ENCODE results near the genes CDK16, CFP, SSX4, PORCN and PIM2.

- PRO-cap, 4 experiments: no peak in any of the 4 experiments
- RAMPAGE, long total RNA, 2 experiments: no peak in any of the 2 experiments
- RRBS: no CpG with 5 or more reads among the region's 5 CpGs
Measured at GRCh38 chrX:46588219-46588825, 14.8 kb downstream of the CHST7 start.

- PRO-cap, 4 experiments: no peak in any of the 4 experiments
- RAMPAGE, long total RNA, 2 experiments: no peak in any of the 2 experiments
- RRBS: 83% methylated on average over 4 of the region's 9 CpGs
Measured at GRCh38 chrX:46780524-46780950, 21.6 kb upstream of the SLC9A7 start.

- PRO-cap, 4 experiments: no peak in any of the 4 experiments
- RAMPAGE, long total RNA, 2 experiments: no peak in any of the 2 experiments
- RRBS: 92% methylated on average over 1 of the region's 8 CpGs
Measured at GRCh38 chrX:47080618-47081210, 2.5 kb downstream of the RGN start.

DNA sequence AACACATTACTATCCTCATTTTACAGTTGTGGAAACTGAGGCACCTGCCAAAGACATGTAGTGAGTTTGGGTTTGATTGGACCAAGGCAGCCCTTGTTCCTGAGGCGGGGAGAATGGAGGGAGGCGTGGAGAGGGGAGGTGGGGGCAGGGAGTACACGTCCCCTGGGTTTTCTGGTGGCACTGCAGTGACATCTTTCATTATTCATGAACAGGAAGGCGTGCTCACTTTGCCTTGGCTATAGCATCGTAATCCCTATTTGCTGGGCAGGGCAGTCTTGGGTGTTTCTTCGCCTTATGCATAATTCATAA lies 785 bp upstream of the UBA1 start:
- PRO-cap, 4 experiments: no peak in any of the 4 experiments
- RAMPAGE, long total RNA, 2 experiments: no peak in any of the 2 experiments
- RRBS: no CpG with 5 or more reads among the region's 6 CpGs

GRCh38 chrX:47212367-47212689 lies 6.2 kb upstream of the CDK16 start:
- PRO-cap, 4 experiments: no peak in any of the 4 experiments
- RAMPAGE, long total RNA, 2 experiments: no peak in any of the 2 experiments
- RRBS: no CpG with 5 or more reads among the region's 2 CpGs

DNA sequence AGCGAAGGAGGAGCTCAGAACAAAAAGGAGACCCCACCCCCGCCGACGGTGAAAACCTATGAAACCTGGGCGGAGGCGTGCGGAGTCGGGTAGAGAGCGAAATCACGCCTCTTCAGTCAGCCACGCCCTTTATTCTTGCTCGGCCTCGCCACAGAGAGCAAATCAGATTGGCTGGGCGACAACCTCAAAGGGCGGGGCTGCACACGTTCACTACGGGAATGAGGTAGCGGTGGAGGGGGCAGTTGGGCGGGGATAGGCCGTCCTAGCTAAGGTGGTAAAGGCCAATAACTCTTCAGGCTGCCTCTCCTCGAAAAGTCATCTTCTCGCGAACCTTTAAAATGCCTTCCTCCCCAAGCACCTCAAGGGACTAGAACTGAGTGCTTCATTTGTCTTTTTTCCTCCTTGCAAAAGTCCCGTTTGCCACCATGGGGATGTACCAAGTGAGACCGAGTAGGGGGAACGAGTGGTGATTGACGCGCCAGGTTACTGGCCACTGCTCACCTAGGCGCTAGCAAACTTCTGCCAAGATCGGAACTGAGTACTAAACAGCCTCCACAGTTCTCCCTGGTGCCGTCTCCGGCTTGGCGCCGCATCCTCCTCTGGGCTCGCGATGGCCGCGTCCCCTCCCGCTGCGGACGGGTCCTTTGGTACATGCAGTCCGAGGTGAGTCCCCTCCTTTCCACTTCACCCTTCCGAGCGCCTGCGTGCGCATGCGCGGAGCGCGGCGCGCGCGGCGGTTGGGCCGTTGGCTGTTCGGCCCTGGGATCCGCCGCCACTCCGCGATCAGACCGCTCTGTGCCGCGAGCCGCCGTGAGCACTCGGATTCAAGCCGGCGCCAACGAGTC lies at the start of gene CDK16:
Gene CDK16, plus strand, starts transcription at position 680 of the 845 bp plus-strand sequence.
- PRO-cap, 4 experiments: peak in 4 of 4 experiments; most common plus-strand start position 51 of the sequence (in 4); most common minus-strand start position 104 of the sequence (in 3)
- RAMPAGE, long total RNA, 2 experiments: start-site peak on the plus strand in 1 of 2 experiments, centred at position 705 of the sequence, 17 reads per replicate
- RRBS: no CpG with 5 or more reads among the region's 70 CpGs

DNA sequence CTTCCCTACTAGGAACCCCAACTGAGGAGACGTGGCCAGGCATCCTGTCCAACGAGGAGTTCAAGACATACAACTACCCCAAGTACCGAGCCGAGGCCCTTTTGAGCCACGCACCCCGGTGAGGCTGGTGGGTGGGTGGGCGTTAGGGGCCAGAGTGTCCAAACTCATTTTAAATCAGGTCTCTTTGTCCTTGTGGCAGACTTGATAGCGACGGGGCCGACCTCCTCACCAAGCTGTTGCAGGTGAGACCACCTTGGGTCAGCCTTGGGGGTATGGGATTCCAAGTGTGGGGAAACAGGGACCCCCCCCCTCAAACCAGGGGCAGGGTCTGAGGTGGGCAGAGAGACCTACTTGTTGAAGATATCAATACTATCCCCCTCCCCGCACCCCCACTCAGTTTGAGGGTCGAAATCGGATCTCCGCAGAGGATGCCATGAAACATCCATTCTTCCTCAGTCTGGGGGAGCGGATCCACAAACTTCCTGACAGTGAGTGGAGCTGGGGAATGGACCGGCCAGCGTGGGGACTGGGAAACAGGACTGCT lies 5.8 kb upstream of the USP11 start:
- PRO-cap, 4 experiments: no peak in any of the 4 experiments
- RAMPAGE, long total RNA, 2 experiments: start-site peak on the plus strand in 1 of 2 experiments, centred at position 240 of the sequence, 7 reads per replicate
- RRBS: no CpG with 5 or more reads among the region's 17 CpGs

GRCh38 chrX:47562338-47563585 lies 1.8 kb downstream of the ARAF start:
- PRO-cap, 4 experiments: no peak in any of the 4 experiments
- RAMPAGE, long total RNA, 2 experiments: no peak in any of the 2 experiments
- RRBS: no CpG with 5 or more reads among the region's 26 CpGs

DNA sequence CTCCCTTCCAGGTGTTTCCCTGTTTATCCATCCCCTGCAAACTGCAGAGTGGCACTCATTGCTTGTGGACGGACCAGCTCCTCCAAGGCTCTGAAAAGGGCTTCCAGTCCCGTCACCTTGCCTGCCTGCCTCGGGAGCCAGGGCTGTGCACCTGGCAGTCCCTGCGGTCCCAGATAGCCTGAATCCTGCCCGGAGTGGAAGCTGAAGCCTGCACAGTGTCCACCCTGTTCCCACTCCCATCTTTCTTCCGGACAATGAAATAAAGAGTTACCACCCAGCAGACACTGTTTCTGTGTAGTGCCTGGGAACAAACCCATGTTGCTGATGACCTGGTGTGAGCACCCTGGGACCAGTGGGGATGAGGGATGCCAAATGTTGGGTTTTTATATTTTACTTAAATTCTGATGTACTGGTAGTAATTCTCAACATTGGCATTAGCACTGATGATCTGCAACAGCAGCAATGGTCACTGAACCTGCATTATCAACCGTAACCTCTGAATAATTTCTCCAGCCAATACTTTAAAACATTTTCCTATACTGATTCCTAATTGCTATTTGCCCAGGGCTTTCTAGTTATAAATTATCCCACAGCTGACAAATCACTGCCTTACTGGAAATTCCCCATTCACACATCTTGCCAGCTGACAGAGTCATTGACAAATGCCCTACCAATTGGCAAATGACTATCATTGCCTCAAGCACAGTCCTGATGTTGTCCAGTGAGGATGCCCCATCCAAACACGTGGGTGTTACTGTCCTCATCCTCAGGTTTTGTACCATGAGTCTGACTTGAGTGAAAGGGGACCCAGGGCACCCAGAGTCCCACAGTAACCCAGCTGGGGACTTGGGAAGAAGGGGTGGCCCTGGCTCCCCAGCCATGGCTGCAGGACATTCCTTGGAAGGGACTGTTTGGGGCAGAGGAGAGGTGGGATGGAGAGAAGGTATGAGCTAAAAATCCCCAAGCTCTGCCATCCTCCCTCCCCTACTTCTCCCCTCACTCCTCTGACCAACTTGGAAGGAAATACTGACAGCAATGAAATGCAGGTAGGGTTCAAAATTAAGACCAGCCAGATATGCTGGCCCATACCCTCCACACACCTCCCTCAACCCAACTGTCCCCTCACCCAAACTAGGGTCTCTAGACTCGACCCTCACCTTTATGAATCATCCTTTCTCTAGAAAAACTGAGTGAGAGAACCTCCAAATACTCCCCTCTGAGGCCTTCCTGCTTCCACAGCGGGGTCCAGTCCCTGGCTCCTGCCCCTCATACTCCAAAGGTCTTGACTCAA lies 4.7 kb downstream of the TIMP1 start:
- PRO-cap, 4 experiments: no peak in any of the 4 experiments
- RAMPAGE, long total RNA, 2 experiments: no peak in any of the 2 experiments
- RRBS: 57% methylated on average over 2 of the region's 10 CpGs

DNA sequence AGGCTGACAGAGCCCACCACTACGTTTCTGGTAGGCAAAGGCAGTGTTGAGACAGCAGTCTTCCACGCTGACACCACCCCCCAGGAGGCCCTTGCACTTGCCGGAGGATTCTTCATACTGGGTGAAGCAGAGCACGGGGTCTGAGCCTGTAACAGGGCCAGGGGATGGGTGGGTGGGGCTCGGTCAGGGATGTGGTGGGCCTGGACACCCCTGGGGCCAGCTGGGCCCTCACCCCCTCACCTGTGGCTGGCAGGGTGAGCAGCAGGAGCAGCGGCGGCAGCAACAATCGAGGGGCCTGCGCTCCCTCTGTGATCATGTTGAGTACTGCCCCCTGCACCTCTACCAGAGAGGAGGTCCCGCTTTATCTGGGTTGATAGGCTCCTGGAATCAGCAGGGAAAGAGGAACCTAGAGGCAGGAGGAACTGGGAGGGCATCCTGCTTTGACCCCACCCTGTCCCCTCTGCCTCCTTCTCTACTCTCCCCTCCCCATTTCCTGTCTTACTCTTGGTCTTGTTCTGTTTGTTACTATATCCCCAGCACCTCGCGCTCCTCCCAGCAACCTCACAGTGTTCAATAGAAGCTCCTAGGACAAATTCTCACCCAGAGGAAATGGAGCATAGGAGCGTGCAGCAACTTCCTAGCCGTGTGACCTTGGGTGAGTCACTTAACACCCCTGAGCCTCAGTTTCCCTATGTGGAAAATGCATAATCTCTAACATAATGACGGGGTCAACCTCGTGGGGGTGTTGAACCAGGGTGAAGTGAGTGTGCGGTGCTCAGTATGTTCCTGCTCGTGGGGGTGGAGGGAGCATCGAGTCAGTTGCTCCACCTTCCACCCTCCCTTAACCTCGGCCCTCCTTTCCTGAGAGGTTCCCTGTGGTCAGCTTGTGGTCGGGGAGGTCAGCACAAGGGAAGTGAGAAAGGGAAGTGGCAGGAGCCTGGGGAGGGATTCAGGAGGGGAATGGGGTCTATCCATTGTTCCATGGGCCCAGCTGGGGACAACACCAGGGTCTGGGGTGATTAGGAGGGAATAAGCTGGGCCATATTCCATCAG lies at the start of gene CFP:
Gene CFP, minus strand, starts transcription at position 402 of the 1,053 bp plus-strand sequence.
- PRO-cap, 4 experiments: peak in 2 of 4 experiments; most common minus-strand start position 286 of the sequence (in 2)
- RAMPAGE, long total RNA, 2 experiments: no peak in any of the 2 experiments
- RRBS: no CpG with 5 or more reads among the region's 21 CpGs

- PRO-cap, 4 experiments: no peak in any of the 4 experiments
- RAMPAGE, long total RNA, 2 experiments: no peak in any of the 2 experiments
- RRBS: no CpG with 5 or more reads among the region's 3 CpGs
Measured at GRCh38 chrX:47863225-47863627, 26.5 kb downstream of the ZNF81 start.

GRCh38 chrX:48002214-48002867 lies 1.4 kb downstream of the ZNF182 start:
- PRO-cap, 4 experiments: no peak in any of the 4 experiments
- RAMPAGE, long total RNA, 2 experiments: no peak in any of the 2 experiments
- RRBS: no CpG with 5 or more reads among the region's 3 CpGs

DNA sequence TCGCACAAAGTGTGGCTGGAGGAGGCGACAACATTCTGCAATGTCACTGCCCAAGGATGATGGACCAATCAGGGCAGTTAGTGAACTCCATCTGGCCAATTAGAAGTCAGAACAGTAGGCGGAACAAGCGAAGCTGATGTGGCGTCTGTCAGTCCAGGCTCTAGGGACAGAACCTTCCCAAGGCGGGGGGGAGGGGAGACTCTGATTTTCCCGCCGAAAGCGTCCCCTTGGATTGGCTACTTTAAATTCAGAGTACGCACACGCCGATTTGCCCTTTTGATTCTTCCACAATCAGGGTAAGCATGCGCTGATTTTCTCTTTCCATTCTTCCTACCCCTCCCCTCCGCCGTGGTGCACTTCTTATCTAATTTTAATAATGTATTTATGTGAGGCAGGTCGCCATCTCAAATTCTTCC lies at the start of gene SSX4:
Gene SSX4, plus strand, starts transcription at position 271 of the 416 bp plus-strand sequence.
- PRO-cap, 4 experiments: no peak in any of the 4 experiments
- RAMPAGE, long total RNA, 2 experiments: no peak in any of the 2 experiments
- RRBS: no CpG with 5 or more reads among the region's 16 CpGs

DNA sequence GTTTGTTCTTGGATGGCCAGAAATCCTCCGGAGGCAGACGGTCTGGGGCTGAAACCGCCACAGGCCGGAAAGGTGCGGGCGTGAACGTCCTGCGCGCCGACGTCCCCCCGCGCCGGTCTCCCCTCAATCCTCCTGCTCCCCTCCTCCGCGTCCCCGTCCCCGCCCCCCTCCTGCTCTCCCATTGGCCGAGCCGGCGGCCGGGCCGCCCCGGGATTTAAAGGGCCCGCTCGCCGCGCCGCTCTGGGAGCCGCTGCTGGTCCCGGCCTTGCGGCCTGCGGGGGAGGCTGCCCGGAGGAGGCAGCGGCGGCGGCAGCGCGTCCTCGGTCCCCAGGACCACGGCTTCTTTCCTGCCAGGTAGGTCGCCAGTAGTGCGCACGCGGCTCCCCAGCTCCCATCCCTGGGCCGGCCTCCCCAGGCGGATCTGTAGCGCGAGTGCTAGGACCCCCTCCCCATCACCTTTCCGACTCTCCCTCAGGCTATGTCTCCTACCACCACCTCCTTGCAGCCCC lies at the start of gene PORCN:
Gene PORCN, plus strand, starts transcription at position 243 of the 509 bp plus-strand sequence.
- PRO-cap, 4 experiments: peak in 4 of 4 experiments; most common plus-strand start position 268 of the sequence (in 3); most common minus-strand start position 119 of the sequence (in 4)
- RAMPAGE, long total RNA, 2 experiments: start-site peak on the plus strand in 1 of 2 experiments, centred at position 255 of the sequence, 34 reads per replicate
- RRBS: 14% methylated on average over 33 of the region's 50 CpGs

- PRO-cap, 4 experiments: no peak in any of the 4 experiments
- RAMPAGE, long total RNA, 2 experiments: no peak in any of the 2 experiments
- RRBS: no CpG with 5 or more reads among the region's 5 CpGs
Measured at GRCh38 chrX:48625747-48625967, 28.4 kb downstream of the WDR13 start.

GRCh38 chrX:48695324-48695861 lies 1.1 kb upstream of the SUV39H1 start:
- PRO-cap, 4 experiments: no peak in any of the 4 experiments
- RAMPAGE, long total RNA, 2 experiments: no peak in any of the 2 experiments
- RRBS: no CpG with 5 or more reads among the region's 19 CpGs

- PRO-cap, 4 experiments: peak in 3 of 4 experiments; most common plus-strand start chrX:48891140 (in 3); most common minus-strand start chrX:48890824 (in 1)
- RAMPAGE, long total RNA, 2 experiments: no peak in any of the 2 experiments
- RRBS: 20% methylated on average over 7 of the region's 37 CpGs
Measured at GRCh38 chrX:48890248-48891240, 7.0 kb downstream of the TIMM17B start.

- PRO-cap, 4 experiments: no peak in any of the 4 experiments
- RAMPAGE, long total RNA, 2 experiments: start-site peak on the minus strand in 1 of 2 experiments, at chrX:48902794-48903139 at its widest, 23 reads per replicate
- RRBS: 83% methylated on average over 6 of the region's 16 CpGs
Measured at GRCh38 chrX:48902670-48903333, 5.1 kb downstream of the PQBP1 start.

- PRO-cap, 4 experiments: no peak in any of the 4 experiments
- RAMPAGE, long total RNA, 2 experiments: no peak in any of the 2 experiments
- RRBS: no CpG with 5 or more reads among the region's 21 CpGs
Measured at GRCh38 chrX:48910863-48911517, 456 bp downstream of the SLC35A2 start.

DNA sequence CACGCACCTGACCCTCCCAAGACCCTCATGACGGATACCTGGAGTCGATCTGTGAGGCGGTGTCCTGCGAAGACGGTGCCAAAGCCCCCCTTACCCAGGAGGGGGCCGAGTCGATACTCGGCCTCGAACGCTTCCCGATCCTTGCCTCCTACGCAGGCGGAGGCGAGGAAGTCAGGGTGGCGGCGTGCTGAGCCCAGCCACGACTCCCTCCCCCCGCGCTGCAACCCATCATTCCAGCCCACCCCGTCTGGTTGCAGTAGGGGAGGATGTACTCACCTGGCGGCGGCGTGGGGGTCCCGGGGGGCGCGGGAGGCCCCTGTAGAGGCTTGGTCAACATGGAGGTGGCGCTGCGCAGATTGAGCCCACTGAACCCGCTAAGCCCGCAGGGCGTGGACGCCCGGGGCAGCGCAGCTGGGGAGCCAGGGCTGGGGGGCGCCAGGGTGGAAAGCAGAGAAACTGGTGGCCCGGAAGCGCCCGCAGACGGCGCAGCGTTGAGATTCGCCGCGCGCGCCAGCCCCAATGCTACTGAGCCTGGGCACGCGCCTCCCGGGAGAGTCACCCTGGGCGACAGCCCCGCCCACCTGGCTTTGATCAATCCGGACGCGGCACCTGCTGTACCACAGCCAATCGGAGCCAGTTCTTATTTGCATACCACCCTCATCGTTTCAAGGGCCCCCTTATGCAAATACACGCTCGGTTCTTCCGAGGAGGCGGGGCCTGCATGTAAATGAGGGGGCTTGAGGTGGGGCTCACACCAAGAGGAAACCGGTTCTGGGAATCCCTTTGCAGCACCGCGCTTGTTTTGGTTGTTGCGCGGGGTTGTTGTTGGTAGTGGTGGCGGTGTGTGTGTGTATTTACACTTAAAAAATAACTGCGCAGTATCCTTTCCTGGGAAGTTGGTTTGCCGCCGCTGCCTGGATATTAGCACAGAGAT lies at the start of gene PIM2:
Gene PIM2, minus strand, starts transcription at position 527 of the 934 bp plus-strand sequence.
- PRO-cap, 4 experiments: peak in 4 of 4 experiments; most common plus-strand start position 752 of the sequence (in 2); most common minus-strand start position 527 of the sequence (in 4)
- RAMPAGE, long total RNA, 2 experiments: start-site peak on the minus strand in 1 of 2 experiments, centred at position 543 of the sequence, 62 reads per replicate
- RRBS: 23% methylated on average over 23 of the region's 70 CpGs